ReNcell CX (cell line): ENCODE data around the gene TEX36.

DNA sequence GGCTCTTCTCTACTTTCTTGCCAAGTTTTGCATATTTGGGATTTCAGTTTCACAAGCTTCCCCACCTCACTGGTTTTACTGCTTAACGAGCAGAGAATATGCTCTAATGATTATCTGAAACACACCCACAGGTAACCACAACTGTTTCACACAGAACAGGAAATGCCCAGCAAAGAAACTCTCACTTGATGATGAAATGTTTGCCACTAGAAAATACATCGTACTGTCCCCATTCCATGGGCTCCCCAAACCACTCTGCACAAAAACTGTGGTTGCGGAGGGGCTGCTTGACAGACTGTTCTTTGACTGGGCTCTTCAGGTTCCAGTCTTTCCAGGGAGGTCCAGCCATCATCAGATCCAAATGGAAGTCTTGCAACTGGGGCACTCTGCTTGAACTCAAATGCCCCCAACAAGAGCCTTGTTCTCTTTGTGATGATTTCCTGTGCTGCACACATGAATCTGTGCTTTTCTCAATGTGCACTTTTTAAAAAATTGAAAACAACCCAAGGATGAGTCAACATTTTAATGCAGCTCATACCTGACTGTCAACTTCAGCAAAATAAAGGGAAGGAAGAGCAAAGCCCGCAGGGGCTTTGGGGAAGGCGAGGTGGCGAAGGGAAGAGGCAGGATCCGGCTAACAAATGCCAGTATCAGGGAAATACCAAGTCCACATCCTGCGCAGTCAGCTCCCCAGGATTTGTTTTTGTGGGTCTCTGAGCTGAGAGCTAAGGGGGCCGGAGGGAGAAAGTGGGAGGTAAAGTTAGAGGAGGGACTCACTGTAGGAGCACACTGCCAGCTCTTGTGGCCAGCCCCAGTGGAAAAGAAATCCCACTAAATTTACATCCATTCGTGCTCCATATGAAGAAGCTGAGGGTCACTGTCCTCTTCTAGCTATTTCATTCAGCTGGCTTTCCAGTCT, 37.3 kb upstream of the CTBP2 start:
- PRO-cap: no peak

GRCh38 chr10:125079073-125079558, 51.2 kb upstream of the CTBP2 start:
- PRO-cap: no peak

DNA sequence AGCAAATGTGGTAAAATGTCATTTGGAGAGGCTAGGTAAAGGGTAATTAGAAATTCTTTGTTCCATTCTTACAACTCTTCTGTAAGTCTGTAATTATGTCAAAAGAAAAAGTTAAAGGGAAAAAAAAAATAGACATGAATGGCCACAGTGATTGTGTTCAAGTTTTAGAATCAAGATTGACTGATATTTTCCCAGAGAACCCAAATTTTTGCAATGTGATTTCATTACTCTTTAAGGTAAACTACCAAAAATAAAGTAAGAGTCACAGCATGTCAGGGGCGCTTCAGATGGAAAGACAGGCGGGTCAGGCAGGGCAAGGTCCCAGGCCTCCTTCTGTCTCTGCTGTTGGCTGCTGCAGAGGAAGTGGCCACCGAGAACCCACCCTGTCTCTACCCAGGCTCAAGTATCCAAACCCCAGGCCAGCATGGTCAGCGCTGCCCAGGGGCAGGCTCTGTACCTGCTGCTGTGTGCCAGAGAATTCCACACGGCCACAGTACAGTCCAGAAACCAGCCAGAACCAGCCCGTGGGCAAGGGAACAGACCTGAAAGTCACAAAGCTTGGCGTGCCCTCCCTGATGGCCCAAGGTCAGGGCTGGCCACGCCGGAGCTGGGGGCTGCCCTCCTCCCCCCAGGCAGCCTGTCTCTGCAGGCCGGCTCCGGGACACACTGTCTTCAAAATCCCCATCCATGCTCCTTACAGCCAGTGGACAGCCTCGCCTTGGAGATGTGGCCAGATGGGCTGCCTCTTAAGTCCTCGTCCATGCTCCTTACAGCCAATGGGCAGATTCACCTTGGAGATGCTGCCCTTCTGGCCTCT, 53.9 kb upstream of the CTBP2 start:
- PRO-cap: no peak

DNA sequence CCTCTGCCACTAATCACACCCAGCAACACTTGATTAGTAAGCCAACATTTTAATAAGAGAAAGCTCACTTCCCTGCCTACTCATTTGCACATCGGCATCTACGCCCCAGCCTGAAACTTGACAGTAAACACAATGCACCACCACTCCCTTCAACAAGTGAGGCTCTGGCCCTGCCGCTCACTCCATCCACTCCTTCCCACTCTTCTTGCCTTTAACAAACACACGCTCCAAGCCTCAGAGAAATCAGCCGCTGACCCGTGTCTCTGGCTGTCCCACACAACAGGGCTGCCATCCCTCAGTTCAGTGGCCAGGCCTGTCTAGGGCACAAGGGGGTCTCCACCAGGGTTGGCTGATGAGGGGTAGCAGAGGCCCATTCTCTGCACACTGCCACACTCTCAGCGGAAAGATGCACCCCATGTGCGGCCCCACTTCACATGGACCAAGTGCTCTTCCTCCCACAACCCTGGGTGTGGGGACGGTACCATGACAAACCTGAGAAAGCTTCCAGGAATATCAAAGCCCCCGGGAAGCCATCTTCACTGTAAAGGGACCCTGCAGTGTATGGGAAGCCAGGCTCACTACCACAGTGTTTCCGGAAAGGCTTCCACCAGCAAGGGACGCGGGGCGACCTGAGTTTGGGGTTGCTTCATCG, 78.0 kb upstream of the CTBP2 start:
- PRO-cap: no peak

DNA sequence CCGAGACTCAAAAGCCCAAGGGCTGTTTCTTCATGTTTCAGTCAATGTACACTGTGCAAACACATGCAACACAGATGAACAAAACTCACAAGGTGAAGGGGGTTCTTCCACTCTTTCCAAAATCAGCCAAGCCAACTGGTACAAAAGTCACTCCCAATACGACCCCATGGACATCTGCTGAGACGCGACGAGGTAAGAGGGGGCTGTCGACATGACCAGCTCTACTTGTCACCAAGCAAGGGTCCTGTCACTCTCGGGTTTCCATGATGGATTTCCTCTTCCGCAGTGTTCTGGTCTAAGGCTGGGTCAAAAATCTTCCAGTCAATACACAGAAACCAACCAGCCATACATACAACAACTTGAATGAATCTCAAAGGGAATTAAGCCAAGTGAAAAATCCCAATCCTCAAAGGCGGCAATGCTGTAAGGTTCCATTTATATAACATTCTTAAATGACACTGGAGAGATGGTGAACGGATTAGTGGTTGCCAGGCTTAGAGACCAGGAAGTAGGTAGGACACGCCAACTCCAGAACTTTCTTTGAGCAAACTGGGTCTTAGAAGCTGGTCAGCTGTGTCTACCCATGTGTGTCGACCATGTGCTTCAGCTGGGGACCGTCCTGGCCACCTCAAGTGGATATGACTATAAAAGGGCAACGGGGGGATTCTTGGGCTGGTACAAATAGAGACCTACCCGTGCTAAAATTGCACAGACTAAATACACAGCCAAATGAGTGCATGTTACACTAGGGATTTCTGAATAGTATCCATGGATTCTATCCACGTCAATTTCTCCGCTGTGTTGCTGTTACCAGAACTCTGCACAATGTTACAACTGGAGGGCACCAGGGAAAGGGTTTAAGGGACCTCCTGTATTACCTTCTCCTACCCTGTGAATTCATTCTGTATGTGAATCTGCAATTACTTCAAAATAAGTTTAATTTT, 95.0 kb upstream of the CTBP2 start:
- PRO-cap: no peak

DNA sequence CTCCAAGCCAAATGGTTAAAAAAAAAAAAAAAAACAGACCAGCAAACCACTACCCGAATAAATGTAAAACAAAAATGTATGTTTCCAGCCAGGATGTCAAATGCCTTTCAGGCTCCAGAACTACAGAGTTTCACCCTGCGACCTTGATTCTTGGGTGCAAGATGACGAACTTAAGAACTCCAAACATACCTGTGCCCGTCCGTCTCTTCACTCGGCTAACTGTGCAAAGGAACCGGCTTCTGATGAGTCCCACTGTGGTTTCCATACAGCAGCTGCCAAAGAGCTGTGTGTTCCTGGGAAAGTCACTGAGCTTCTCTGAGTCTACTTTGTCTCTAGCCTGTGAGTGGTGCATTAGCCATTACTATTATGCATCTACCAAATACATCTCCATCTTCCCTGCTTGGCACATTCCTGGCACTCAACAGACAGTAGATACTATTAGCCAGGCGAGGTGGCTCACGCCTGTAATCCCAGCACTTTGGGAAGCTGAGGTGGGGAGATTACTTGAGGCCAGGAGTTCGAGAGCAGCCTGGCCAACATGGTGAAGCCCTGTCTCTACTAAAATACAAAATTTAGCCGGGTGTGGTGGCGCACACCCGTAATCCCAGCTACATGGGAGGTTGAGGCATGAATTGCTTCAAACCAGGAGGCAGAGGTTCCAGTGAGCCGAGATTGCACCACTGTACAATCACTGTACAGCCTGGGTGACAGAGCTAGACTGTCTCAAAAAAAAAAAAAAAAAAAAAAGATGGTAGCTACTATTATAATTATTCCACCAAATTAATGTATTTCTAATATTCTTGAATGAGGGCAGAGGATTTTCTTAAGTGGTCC, 111.0 kb upstream of the CTBP2 start:
- PRO-cap: no peak

DNA sequence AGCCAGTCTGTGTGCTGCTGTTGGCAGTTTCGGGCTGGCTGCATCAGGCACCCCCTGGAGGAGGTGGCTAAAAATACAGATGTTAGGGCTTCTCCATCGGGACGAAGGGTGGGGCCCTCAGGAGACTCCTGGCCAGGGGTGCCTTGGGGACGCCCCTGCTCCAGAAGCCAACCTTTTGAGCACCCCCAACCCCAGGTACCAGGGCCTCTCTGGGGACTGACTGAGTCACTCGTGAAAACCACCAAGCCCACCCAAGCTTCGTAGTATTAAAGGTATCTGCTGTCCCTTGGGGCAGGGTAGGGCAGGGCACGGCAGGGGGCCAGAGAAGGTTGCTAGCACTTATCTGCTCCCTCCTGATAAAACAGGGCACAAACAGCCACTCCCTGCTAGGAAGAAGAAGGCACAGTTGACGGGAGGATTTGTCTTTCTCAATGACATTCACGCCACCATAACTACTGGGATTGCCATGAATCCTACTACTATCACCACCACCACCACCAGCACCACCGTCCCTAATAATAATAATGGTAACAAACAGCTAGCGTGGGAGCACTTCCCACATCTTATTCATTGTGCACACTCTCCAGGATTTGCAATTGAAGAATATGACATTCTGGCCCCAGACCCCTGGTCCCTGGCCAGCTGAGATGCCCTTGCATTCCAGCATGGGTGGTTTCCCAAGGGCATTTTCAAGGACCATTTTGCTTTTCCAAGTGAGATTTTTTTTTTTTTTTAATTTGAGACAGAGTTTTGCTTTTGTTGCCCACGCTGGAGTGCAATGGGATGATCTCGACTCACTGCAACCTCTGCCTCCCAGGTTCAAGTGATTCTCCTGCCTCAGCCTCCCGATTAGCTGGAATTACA, 117.6 kb upstream of the CTBP2 start:
- PRO-cap: no peak

DNA sequence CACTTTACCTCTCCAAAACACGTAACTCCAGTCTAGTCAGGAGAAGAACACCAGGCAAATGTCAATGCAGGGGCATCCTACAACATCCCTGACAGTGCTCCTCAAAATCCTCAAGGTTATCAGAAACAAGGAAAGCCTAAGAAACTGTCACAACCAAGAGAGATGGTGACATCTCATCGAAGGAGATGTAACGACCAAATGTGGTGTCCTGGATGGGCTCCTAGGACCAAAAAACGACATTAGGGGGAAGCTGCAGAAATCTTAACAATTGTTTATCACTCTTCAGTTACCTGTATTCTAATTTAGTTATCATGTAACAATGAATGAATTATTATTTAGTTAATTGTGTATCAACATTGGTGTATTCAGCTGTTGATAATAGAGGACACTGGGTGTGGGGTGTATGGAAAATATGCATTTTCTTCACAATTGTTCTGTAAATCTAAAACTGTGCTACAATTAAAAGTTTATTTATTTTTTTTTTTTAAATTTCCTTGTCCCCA, 309.3 kb upstream of the CTBP2 start:
- PRO-cap: no peak

DNA sequence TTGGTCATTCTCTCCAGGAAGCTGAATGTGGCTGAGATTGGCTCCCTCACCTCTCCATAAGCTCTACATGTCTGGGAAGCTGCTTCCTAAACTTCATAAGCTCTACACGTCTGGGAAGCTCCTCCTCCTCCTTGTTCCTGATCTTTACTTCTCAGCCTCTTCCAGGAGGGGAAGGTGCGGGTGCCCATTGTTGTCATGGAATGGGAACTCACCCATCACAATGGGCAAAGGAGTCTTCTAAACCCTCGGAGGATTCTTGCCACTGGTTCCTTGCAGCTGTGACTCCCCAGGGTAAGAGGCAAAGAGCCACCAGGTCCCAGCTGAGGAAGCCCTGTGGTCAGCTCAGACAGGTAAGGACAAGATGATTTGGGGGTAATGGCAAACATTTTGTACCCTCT, at the start of gene TEX36:
Gene TEX36 (minus strand): TSS at position 182 of the 398 bp plus-strand sequence.
- PRO-cap: no peak

- PRO-cap: no peak
These were observed 13.2 kb downstream of the BCCIP start for GRCh38 chr10:125836323-125837147.

GRCh38 chr10:125894294-125894505, 2.2 kb upstream of the FANK1 start:
- PRO-cap: no peak

- PRO-cap: no peak
These were observed 115.7 kb downstream of the ADAM12 start for GRCh38 chr10:126272502-126273013.

- PRO-cap: no peak
These were observed 40.4 kb downstream of the ADAM12 start for GRCh38 chr10:126347927-126348166.

GRCh38 chr10:126904426-126905152, 639 bp upstream of the DOCK1 start:
- PRO-cap: no peak

DNA sequence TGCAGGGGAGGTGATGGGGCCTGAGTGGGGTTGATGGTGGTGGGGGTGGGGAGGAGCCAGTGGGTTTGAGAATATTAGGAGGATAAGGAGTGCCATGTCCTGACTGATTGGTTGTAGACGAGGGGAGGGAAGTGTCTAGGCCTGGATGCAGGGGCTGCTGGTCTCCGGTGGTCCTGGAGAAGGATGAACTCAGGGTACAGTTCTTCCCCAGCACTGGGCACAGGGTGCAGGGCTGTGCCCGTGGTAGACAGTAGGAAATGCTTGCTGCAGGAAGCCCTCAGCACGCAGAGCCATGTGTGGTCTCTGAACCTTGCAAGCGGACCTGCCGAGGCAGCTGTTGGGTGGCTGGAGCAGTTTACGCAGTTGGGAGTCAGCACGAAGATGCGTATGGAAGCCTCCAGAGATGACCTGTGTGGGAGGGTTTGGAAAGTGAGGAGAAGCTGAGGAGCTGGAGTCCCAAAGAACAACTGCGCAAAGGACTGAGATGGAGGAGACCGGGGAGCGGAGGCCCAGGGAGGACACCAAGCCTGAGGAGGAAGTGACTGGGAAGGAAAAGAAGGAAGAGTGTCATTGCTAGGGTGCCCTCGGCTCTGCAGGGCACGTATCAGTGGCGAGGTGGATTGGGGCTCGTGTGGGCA, 39.0 kb downstream of the DOCK1 start:
- PRO-cap: no peak

GRCh38 chr10:127441227-127441769, 107.8 kb upstream of the NPS start:
- PRO-cap: no peak

- PRO-cap: no peak
These were observed 1.5 kb downstream of the FOXI2 start for GRCh38 chr10:127738352-127739045.

- PRO-cap: no peak
These were observed 6.4 kb downstream of the PTPRE start for GRCh38 chr10:127913198-127913797.

- PRO-cap: no peak
These were observed 92.3 kb downstream of the PTPRE start for GRCh38 chr10:127999281-127999613.

- PRO-cap: no peak
These were observed 78.0 kb downstream of the MKI67 start for GRCh38 chr10:128048066-128048738.